ENCODE measurements around the genes C3orf62, TCTA, INKA1 and HYAL2.

GRCh38 chr3:49175949-49176417 is 4.6 kb downstream of the KLHDC8B start:
- PRO-cap, 2 experiments, result no peak in any of the 2 experiments

- PRO-cap, 2 experiments, result peak in 2 of 2 experiments; most common plus-strand start chr3:49276680 (in 2); most common minus-strand start chr3:49276996 (in 1)
These were observed at the start of gene C3orf62 for GRCh38 chr3:49276226-49277414. TSS of gene C3orf62 (minus strand) at chr3:49277232.

GRCh38 chr3:49412142-49412884 is at the start of gene TCTA:
TSS of gene TCTA (plus strand) at chr3:49412423.
- PRO-cap, 2 experiments, result peak in 2 of 2 experiments; most common plus-strand start chr3:49412399 (in 2)

GRCh38 chr3:49674509-49674923 is 365 bp downstream of the APEH start:
- PRO-cap, 2 experiments, result no peak in any of the 2 experiments

- PRO-cap, 2 experiments, result peak in 2 of 2 experiments; most common plus-strand start chr3:49803263 (in 2); most common minus-strand start chr3:49803131 (in 2)
These were observed at the start of gene INKA1 for GRCh38 chr3:49802942-49803878. TSS of gene INKA1 (plus strand) at chr3:49803261.

DNA sequence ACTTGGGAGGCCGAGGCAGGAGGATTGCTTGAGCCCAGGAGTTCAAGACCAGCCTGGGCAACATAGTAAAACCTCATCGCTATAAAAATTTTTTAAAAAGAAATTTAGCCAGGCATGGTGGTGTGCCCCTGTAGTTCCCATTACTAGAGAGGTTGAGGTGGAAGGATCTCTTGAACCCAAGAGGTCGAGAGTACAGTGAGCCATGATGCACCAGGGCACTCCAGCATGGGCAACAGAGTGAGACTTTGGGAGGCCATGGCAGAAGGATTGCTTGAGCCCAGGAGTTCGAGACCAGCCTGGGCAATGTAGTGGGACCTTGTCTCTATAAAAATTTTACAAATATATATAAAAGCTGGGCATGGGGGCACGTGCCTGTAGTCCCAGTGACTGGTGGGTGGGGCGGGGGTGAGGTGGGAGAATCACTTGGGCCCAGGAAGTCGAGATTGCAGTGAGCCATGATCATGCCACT is 58.9 kb upstream of the RBM5 start:
- PRO-cap, 2 experiments, result no peak in any of the 2 experiments

DNA sequence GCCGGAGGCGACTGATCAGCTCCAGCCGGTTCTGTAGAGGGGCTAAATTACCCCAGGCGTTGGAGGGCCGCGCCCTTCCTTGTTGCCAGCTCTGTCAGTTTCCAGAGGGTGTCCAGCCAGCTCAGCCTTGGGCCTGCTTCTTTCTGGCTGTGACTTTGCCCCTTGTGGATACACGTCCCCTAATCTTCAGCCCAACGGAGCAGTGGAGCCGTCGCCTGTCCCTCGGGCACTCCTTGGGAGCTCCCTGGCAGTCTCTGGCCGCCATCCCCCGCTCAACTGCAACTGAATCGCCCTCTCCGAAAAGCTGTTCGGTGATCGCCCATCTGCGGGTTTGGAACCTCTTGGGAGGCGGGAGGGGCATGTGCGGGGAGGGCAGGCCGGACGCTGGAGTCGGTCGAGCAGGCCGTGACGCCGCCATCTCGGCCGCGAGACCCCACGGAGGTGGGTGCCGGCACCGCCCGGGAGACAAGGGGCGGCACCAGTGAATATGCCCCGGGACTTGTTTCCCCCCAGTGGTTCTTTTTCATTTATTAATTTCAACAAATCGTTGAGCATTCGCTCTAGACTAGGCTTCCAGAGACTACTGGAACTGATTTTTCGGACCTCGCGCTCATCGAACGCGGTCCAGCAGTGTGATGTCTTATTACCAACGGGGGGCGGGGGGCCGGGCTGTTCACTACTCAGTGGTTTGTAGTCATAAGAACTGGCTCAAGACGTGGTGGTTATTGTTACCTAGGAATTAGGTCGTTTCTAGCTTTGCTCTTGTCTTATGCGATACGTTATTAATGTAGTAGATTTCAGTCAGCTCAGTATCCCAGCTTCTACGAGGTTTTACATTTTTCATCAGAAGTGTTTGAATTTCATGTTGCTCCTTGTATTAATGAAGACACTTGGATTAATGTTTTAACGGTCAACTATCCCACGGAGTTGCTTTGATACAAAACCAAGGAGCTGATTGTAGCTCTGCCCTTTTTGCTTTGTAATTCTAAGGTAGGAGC is 685 bp downstream of the RBM5 start:
- PRO-cap, 2 experiments, result no peak in any of the 2 experiments

GRCh38 chr3:50091716-50092306 is 3.1 kb downstream of the RBM5 start:
- PRO-cap, 2 experiments, result no peak in any of the 2 experiments

GRCh38 chr3:50102102-50102887 is 13.6 kb downstream of the RBM5 start:
- PRO-cap, 2 experiments, result no peak in any of the 2 experiments

GRCh38 chr3:50120455-50121115 is 31.9 kb downstream of the RBM5 start:
- PRO-cap, 2 experiments, result no peak in any of the 2 experiments

DNA sequence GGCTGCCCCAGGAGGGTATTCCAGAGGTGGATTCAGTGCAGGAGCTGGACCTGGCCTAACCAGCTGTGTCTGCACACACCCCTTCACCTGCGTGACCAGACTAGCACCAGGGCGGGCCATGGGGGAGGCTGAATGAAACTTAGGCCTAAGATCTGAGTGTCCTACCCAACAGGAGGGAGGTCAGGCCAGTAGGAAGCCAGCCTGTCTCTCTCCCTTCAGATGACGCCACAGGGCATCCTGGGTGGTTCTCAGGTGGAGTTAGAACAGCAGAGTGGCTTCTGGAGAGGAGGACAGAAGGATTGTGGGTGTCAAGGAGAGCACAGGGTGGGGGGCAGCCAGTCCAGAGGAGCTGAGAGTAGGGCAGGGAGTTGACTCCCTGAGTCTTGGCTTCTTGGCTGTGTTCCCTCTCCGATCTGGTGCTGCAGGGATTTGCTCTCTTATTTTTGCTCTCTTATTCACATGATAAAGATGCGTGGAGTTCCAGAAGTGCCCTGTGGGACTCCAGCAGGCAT is 3.3 kb upstream of the SEMA3F start:
- PRO-cap, 2 experiments, result no peak in any of the 2 experiments

DNA sequence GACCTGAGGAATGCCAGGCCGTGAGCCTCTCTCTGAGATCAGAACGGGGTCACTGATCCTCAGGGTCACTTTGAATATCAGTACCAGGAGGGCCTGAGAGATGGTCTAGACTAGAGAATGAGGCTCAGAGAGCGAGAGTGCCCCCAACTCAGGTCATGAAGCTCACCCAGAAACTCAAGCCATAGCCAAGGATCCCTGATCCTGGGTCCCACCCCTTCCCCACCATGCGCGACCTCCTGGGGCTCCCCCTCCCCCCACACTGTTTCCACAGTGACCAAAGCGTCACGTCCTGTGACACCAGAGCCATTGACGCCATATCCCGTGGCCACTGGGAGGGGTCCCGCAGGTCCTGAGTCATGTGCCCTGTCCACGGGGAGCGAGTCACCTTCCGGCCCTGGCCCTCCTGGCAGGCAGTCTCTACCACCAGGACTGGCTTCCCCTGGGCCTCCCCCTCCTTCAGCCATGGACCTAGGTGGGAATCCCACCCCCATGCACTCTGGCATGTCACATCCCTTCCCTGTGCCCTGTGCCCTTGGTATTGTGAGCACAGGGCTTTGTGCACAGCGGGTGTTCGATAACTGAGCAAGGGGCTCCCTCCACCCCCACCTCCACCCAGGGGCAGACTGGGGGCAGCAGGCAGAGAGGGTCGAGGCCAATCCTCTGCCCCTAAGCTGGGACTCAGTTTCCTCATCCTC is 15.6 kb downstream of the SEMA3F start:
- PRO-cap, 2 experiments, result no peak in any of the 2 experiments

DNA sequence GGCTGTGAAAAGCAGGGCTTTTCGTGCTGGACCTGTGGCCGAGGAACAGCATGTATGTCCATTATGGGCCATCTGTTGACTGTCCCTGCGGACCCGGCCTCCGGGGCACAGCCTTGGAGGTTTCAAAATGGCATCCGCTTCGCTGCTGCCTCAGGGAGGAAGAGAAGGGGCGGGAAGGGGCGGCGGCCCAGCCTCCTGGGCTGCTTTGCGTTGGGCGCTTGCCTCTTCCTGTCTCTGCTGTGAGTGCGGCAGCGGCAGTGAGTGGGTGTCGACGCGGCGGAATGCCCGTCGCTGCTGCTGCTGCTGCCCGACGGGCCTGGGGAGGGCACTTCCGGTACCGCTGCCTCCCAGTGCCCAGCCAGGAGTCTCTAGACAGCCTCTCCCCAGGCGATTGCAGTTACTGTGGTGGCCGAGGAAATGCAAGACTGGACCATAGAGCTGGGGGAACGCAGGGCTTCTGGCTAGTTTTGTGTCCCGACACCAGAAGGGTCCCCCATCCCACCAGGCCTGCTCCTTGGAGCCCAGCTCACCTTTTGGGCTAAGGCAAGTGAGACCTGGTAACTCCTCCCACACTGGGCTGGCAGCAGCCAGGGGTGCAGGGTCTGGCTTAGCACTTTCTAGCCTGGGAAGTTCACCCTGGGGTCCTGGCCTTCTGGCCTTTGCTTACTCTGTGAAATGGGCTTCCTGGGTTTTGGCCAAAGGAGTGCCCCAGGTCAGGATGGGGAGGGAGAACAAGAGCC is 2.0 kb downstream of the GNAI2 start:
- PRO-cap, 2 experiments, result peak in 2 of 2 experiments; most common plus-strand start position 257 of the sequence (in 2); most common minus-strand start position 128 of the sequence (in 1)

DNA sequence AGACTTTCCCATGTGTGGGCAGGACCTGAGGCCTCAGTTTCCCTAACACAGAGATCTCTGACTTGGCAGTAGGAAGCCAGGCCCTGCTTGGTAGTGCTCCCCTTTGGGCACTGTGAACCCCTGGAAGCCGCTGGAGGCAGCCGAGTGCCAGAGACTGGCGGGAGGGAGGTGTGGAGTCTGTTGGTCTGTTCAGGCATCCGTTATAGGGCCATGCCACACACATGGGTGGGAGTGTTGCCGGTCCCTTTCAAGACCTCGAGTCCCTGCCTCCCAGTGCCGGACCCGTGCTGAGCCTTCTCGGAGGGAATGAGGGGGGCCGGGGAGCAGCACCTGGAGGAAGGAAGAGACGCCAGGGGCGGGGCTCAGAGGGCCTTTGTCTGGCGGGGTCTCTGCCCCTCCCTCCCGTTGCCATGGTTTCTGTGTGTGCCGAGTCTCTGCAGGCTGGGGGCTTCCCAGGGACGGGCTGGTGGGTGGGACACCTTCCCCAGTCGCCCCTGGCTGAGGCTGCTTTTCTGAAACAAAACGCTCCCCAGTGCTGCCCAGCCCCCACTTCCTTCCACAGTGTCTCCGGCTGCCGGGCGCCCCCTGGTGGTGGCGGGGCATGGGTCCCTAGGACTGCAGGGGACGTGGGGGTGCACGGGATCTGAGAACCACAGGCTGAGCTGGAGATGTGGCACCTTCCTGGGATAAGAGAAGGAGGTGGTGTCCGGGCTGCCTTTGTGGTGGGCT is 9.9 kb downstream of the GNAI2 start:
- PRO-cap, 2 experiments, result peak in 2 of 2 experiments; most common plus-strand start position 604 of the sequence (in 1); most common minus-strand start position 275 of the sequence (in 2)

GRCh38 chr3:50320956-50321618 is 1.5 kb downstream of the HYAL2 start:
- PRO-cap, 2 experiments, result peak in 2 of 2 experiments; most common plus-strand start chr3:50321531 (in 2); most common minus-strand start chr3:50321473 (in 2)

GRCh38 chr3:50322317-50323448 is at the start of gene HYAL2:
TSS of gene HYAL2 (minus strand) at chr3:50322745.
- PRO-cap, 2 experiments, result peak in 2 of 2 experiments; most common plus-strand start chr3:50323364 (in 2); most common minus-strand start chr3:50322768 (in 2)

- PRO-cap, 2 experiments, result no peak in any of the 2 experiments
These were observed 324 bp downstream of the NPRL2 start for GRCh38 chr3:50350356-50350545.

GRCh38 chr3:50449991-50451295 is 53.0 kb downstream of the CACNA2D2 start:
- PRO-cap, 2 experiments, result peak in 1 of 2 experiments; most common minus-strand start chr3:50450768 (in 1)

DNA sequence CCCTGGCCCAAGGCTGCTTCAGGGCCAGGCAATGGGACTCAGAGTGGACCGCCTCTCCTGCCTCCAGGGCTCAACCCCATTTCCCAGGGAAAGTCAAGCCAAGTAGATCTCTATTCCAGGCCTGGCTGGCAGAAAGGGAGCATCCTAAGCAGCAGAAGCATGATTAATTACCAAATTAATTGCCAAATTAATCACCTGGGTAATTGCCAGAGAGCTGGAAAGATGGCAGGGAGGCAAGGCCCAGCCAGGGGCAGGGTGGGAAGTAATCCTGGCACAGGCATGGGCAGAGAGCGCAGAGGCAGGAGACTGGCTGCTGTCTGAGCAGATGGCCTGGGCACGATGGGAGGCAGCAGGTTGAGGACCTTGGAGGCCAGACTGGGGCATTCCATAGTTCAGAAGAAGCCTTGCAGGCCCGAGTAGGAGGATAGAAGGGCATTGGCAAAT is 20.5 kb downstream of the C3orf18 start:
- PRO-cap, 2 experiments, result no peak in any of the 2 experiments

GRCh38 chr3:50580653-50581052 is 11.3 kb downstream of the HEMK1 start:
- PRO-cap, 2 experiments, result no peak in any of the 2 experiments

Data from right ventricle myocardium (tissue), 1 donor.